Placental epithelial cell (primary cell): ENCODE measurements around a stretch of chr10.

- CAGE, long polyA plus RNA: no peak
Measured at GRCh38 chr10:3248495-3248965, 75.9 kb upstream of the PITRM1 start.

GRCh38 chr10:3248966-3249324 is 76.4 kb upstream of the PITRM1 start:
- CAGE, long polyA plus RNA: no peak

- CAGE, long polyA plus RNA: no peak
Measured at GRCh38 chr10:3542163-3542691, 242.8 kb downstream of the KLF6 start.

- CAGE, long polyA plus RNA: no peak
Measured at GRCh38 chr10:3636396-3637315, 148.4 kb downstream of the KLF6 start.

- CAGE, long polyA plus RNA: no peak
Measured at GRCh38 chr10:3775902-3776313, 9.1 kb downstream of the KLF6 start.

DNA sequence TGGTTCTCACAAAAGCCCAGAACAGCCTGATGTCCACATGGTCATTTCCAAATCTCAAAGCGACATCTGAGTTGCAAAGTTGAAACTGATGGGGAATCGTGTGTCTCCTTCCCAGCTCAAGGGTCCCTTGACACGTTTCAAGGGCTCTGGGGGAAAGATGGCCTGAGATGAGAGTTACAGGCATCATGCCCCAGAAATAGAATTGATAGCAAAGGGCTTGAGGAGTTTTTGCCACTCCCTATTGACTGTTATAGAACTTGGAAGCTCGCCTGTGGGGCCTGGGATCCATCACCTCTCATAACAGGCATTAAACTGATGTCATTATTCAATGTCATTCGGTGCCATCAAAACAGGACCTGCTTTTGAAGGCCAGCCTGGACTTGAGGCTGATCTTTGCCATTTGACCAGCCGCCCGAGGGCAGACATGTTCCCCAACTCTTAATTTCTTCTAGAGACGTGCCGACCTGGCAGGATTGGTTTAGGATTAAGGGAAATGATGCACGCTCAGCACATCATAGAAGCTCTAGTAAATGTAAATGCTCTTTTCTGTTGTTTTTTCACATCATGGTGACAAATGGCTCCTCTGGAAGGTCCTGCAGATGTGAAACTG is 16.6 kb upstream of the KLF6 start:
- CAGE, long polyA plus RNA: no peak

- CAGE, long polyA plus RNA: no peak
Measured at GRCh38 chr10:3805625-3806351, 20.8 kb upstream of the KLF6 start.

GRCh38 chr10:3806352-3807170 is 21.6 kb upstream of the KLF6 start:
- CAGE, long polyA plus RNA: no peak

GRCh38 chr10:3874775-3875381 is 89.9 kb upstream of the KLF6 start:
- CAGE, long polyA plus RNA: no peak

- CAGE, long polyA plus RNA: no peak
Measured at GRCh38 chr10:3887672-3888581, 102.9 kb upstream of the KLF6 start.

- CAGE, long polyA plus RNA: no peak
Measured at GRCh38 chr10:3935121-3935652, 150.2 kb upstream of the KLF6 start.

GRCh38 chr10:4050834-4052196 is 266.3 kb upstream of the KLF6 start:
- CAGE, long polyA plus RNA: no peak

DNA sequence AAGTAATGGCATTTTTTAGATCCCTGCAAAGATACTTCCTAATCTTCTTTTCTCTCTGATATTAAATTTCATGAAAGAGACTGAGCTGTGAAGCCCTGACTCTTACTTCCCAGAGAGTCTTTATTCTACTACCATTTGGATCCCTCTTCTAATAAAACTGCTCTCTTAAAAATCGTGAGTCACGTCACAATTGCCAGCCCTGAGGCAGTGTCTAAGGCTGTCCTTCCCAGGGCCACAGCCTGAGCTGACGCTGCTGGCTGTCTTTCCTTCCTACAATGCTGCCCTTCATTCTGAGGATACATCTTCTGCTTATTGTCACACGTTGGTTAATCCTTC is 283.2 kb upstream of the KLF6 start:
- CAGE, long polyA plus RNA: no peak

GRCh38 chr10:4131905-4132316 is 346.9 kb upstream of the KLF6 start:
- CAGE, long polyA plus RNA: no peak

- CAGE, long polyA plus RNA: no peak
Measured at GRCh38 chr10:4196840-4197034, 411.7 kb upstream of the KLF6 start.

DNA sequence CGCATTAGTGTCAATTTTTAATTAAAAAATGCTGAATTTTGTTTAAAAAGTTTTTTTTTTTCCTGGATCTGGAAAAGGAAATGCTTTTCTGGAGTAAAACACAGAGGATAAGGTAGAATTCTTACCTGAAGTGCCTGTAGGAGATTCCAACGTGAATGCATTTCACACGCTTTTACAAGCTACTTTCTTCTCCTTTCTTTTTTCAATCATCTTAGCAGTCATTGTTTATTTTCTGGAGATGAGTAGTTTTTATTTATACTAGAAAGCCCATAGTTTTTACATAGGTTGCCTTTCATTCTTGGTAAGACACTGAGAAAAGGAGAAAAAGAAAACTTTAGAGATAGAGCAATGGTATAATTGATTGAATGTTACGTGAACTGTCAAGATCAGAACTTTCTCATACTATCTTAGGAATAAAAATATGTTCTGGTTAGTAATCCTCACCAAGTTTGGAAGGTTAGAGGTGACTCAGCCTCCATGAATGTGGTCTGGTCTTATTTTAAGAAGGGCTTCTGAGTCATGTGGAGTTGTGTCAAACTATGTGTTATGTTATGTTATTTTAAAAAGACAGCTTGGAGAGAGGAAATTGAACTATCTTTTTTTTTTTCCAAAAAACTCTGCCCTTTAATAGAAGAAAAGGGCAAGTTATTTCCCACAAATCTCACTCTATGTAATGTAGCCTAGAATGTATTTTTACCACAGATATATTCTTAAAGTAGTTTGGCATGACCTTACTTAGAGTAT is 458.5 kb upstream of the KLF6 start:
- CAGE, long polyA plus RNA: no peak

DNA sequence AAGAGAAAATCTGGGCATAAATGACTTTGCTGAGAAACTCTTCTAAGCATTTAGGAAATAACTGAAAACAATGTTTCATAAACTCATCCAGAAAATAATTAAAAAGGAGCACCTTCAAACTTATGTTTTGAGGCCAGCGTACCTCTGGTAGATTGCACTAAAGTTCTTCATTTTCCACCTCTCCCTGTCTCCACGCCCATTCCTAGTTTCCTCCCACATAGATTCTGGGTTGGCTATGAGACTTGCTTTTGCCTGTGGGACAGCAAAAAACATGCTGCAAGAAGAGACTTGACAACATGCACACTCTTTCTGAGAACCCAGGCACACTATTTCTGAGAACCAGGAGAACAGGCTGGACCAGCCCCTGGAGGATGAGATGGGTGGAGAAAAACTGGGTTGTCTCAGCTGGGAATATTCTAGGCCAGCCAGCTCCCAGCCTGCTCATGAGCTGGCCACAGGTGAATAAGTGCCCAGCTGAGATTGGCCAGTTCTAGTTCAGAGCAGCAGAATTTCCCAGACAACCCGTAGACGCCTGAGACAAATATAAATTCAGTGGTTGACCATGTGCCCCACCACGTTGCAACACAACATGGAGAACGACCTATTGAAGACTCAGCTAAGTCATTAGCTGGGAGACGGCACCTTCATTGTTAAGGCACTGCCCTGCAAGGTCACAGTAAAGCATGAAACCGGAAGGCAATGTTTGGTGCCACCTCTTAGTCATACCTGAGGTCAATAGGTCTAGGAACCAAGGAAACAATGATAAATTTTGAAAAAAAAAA is 92.8 kb upstream of the AKR1E2 start:
- CAGE, long polyA plus RNA: no peak

- CAGE, long polyA plus RNA: no peak
Measured at GRCh38 chr10:4972401-4973112, 9.3 kb downstream of the AKR1C1 start.

DNA sequence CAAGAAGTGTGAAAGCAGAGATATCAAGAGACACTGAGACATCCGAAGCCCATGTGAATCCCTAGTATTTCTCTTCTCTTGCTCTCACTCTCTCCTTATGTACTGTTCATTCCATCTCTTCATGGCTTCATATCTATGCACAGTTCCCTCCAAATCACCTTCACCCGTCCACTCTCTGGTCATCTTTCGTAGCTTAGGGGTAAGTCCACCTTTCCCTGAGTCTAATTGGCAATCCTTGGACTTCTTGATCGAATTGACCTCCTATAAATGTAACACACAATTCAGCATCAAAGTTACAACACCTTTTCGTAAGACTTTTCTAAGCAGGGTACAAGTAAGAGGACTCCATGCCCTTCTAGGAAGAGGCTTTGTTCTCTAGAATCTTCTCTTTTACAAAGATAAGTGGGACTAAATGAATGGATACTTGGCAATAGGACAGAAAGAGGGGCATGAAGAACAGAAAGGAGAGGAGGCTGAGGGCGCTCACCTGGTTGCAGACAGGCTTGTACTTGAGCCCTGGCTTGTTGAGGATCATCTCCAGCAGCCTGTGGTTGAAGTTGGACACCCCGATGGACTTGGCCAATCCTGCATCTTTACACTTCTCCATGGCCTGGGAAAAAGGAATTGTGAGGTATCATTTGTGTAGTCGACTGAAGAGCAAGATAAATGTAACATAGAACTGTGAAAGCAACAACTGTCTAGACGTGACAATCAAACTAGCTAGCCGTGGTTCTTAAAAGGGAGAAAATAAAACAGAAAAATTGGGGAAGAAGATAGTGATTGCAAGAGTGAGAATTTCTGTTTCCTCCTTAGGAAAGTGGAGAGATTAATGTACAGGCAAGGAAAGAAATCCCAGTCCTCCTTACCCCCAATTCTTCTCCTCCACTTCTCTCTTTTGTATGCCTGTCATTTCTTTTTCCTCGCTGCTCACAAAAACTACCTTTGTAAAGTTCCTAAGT is 5.2 kb downstream of the AKR1C2 start:
- CAGE, long polyA plus RNA: no peak

- CAGE, long polyA plus RNA: no peak
Measured at GRCh38 chr10:5199114-5199917, 2.7 kb downstream of the AKR1C4 start.